Psoas muscle (tissue), 2 donors: ENCODE measurements around a stretch of chr16.

DNA sequence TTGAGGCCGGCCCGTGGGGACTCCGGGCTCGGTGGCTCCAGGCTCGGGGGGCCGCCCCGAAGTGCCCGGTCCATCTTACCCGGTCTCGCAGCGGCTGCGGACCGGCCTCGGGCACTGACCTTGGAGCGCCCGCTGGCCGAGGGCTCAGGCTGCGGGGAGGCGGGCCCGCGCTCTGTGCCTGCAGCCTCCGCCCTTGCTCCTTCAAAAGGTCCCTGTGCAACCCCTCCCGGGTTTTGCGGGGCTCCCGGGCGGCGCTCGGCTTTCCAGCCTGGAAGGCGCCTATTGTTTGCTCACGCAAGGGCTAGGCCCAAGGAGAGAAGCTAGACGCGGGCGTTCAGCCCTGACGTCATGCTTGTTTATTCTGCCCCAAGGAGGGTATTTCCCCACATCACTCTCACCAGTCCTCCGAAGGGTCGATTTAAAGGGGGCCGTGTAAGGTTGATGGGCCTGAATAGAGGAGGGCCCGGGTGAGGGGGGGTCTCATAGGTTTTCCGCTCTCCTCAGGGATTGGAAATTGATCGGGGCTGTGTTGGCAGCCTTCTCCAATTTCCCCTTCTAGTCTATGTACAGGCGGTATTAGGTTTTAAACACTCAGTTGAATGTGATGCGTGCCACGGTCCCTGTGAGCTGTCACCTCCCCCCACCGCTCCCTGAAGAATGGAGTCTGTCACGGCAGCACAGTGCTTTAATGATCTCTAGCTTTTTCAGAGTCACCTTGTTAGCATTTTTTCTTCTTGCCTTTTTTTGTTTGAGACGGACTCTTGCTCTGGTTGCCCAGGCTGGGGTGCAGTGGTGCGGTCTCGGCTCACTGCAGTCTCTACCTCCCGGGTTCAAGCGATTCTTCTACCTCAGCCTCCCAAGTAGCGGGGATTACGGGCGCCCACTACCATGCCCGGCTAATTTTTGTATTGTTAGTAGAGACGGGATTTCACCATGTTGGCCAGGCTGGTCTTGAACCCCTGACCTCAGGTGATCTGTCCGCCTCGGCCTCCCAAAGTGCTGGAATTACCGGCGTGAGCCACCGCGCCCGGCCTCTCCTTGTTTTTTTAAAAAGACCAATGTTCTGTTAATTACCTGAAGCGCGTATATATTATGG lies 744 bp downstream of the COX4I1 start:
- PRO-cap, 2 experiments, result no peak in any of the 2 experiments

DNA sequence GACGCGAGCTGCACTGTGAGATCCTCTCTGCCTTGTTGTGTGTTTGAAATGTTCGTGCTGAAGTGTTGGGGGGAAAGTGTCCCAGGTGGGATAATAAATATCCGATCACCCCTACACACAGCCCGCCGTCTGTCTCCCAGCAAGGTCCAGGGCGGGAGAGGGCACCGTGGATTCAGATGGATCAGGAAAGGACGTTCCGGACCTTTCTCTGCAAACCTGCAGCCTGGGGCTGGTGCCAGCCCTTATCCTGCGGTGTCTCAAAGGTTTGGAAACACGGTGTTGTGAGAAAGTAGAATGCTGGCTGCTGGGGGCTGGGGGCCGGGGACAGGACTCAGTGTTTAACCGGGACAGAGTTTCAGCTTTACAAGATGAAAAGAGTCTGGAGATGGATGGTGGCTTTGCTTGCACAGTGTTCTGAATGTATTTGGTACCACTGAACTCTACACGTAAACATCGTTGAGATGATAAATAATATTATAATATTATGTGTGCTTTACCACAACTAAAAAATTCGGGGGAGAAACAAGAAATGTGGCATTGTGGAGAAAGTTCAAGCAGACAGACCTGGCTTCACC lies 48.9 kb downstream of the COX4I1 start:
- PRO-cap, 2 experiments, result no peak in any of the 2 experiments

DNA sequence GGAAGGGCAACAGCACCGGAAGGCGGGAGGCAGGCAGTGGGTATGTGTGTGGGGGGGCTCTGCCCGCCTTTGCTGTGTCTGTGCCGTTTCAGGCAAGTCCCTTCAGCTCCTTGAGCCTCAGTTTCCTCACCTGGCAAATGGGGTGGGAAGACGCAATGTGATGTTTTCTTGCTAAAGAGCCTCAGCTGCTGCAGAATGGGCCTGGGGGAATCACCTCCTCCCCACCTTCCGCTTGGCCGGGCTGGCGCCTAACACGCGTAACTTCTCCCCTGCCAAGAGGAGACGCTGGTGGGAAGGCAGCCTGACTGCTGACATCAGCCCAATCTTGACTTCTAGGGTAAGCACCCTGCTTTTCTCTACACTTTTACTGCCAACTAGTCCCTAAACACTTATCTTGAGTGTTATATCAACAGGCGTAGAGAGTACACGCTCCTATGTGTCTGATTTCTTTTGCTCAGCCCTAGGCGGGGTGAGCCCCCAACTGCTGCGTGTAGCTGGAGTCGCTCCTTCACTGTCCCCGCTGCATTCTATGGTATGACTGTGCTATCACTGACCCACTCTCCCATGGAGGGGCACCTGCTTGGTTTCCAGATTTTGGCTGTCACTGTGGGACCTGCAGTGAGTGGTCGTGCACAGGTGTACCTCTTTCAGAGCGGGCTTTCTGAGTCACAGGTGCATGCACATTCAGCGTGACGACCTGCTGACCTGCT lies 33.1 kb downstream of the IRF8 start:
- PRO-cap, 2 experiments, result no peak in any of the 2 experiments

DNA sequence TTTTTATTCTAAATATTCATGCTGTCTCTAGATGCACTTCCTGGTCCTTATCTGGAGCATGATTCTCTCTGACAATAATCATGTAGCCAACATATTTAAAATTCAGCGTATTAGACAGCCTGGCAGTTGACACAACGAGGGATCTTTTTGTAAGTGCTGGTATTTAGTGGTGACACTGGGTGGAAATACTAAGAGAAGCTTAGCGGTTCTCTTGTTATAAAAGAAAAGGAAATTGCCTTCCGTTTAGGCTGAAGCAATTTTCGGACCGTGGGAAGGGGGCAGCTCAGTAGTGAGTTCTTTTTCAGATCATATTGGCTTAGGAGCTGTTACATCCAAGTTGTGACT lies 295.5 kb downstream of the IRF8 start:
- PRO-cap, 2 experiments, result no peak in any of the 2 experiments

GRCh38 chr16:86198287-86199200 lies 299.6 kb downstream of the IRF8 start:
- PRO-cap, 2 experiments, result no peak in any of the 2 experiments

DNA sequence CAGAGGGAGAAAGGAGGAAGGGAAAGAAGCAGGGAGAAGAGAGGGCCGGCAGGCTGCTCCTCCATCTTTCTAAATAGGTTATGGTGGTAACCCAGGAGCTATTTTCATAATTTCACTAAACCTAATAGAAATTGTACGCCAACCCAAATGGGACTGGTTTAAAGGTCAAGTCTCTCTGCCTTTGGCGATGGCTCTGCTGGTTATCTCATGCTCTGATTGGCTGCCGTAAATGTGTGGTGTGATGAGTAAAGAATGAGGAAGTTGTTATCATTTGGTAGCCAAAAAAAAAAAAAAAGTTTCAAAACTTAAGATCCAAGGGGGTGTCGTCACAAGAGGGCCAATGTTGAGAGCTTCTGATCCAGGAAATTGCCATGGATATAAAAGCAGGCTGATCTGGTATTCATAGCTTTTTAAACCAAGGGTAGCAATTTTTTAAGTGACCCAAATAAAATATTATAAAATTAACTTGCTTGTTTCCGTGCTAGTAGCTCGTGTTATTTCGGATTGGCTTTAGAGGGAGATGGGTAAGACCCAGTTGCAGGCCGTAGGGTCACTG lies 126.5 kb upstream of the FOXF1 start:
- PRO-cap, 2 experiments, result no peak in any of the 2 experiments

GRCh38 chr16:86493741-86494512 lies 16.4 kb upstream of the FOXF1 start:
- PRO-cap, 2 experiments, result no peak in any of the 2 experiments

DNA sequence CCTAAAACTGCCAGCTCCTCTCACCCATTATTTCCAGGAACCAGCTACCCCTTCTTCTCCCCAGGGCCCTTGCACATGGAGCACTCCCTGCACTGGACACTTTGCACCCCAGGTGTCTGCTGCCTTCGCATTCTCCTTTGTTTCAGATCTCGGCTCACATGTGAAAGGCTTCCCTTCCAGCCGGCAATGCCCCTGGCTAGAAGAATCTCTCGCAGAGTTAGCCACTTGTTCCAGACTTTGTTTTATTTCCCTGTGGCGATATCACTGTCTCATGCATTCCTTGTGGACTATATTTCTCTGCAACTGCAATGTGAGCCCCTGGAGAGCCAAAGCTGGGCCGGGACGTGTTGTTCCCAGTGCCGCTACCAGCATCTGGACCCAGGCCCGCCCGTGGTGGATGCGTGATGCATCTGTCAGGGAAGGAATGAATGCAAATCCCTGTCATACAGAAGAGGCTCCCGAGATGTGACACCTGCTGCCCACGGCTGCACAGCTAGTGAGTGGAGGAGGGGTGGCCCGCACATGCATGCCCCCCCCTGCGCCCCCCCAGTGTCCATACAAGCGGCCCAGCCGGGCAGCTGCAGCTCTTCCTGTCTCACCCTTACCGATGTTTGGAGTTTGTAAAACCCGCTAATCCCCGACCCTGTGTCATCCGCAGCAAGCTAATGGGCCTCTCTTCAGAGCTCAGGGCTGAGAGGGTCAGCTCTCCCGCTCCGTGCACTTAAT lies 91.5 kb downstream of the FOXL1 start:
- PRO-cap, 2 experiments, result no peak in any of the 2 experiments

- PRO-cap, 2 experiments, result no peak in any of the 2 experiments
Measured at GRCh38 chr16:86984790-86985198, 332.4 kb downstream of the C16orf95 start.

DNA sequence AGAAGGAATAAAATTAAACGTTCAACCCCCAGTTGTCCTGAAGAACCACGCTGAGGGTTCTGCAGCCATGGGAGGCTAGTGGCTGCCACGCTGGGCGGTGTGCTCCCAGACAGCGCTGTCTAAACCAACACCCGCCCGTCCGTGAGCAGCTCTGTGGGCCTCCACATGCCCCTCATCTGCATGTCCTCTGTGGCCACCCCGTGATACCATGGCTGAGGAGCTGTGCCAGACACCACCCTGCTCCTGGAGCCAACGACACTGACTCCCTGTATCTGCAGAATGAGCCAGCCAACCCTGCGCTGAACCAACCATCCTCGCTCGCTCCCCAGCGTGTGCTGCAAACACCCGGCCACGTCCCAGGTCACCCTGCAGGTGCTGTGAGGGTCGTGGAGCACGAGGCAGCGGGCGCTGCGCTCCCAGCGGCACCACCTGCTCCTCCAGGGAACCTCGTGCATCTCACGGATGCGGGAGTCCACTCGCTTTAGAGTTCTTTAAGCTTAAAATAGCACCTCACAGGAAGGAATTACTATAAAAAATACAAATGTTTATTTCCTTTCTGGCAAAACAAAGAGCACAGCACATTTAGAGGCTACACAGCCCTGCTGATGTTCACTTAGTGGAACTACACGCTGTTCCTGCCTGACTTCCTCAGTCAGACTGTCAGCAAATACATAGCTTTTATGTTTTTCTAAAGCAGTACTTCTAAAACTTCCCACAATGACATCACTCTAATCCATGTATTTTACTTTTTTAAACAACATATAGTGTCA lies 43.3 kb downstream of the MAP1LC3B start:
- PRO-cap, 2 experiments, result no peak in any of the 2 experiments

DNA sequence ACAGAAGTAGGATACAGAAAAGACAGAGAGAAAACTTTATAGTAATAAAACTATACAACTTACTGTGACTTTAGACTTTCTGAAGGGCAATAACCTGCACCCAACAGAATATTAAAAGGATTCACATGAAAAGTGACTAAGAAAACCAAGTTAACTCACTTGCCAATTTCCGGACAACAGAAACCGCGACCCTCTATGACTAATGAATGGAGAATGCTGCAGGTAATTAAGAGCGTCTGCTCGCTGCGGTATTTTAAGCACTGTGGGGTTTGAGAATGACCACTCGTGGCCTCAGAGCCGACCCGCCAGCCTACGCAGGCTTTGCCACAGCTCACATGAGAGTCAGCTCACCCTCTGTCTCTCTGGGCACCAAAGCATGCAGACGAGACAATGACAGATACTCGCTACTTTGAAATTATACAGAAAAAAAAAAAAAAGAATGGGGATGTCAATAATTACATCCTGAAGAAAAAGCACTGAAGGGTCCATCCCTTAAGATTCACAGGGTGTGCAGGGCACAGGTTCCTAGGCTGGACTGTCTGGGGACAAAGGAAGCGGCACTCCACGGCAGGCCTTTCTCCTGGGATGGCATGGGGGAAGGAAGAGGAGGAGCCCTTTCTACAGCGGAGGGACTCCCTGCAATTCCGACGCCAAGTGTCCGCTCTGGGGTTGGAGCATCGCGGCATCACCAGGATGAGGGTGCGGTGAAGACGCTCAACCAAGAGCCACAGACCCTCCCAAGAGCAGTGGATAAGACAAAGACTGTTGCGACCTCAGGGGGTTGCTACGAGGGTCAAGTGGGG lies 34.9 kb downstream of the ZCCHC14 start:
- PRO-cap, 2 experiments, result no peak in any of the 2 experiments

- PRO-cap, 2 experiments, result no peak in any of the 2 experiments
Measured at GRCh38 chr16:87704763-87705334, 60.9 kb downstream of the KLHDC4 start.

DNA sequence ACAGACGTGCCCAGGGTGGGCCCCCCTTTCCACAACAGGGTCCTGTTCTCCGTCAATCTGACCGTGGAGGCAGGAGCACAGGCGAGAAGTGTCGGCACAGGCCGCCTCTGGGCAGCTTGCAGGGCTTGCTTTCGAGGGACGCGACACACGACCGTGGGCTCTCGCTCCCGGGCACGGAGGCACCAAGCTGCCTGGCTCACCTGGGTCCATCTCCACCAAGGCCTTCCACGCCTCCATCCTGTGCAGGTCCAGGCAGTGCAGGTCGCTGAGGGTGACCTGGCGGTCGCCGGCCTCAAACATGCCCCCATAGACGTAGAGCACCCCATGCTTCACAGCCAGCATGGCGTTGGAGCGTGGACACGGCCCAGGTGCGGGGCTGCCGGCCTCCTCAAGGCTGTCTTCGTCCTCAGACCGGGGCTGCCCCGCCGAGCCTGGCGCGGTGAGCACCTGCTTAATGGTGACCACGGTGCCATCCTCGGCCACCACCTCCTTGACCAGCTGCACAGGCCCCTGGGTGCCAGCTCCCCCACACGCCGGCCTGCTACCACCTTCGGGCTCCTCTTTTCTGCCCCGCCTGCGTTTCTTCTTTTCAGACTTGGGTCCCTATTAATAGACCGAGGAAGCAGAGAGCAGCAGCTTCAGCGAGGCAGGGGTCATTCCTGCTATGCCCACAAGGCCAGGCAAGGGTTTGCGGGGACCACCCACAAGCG lies 56.6 kb downstream of the KLHDC4 start:
- PRO-cap, 2 experiments, result no peak in any of the 2 experiments

- PRO-cap, 2 experiments, result no peak in any of the 2 experiments
Measured at GRCh38 chr16:87725467-87726201, 40.2 kb downstream of the KLHDC4 start.

GRCh38 chr16:87828105-87829078 lies 40.9 kb downstream of the SLC7A5 start:
- PRO-cap, 2 experiments, result no peak in any of the 2 experiments

DNA sequence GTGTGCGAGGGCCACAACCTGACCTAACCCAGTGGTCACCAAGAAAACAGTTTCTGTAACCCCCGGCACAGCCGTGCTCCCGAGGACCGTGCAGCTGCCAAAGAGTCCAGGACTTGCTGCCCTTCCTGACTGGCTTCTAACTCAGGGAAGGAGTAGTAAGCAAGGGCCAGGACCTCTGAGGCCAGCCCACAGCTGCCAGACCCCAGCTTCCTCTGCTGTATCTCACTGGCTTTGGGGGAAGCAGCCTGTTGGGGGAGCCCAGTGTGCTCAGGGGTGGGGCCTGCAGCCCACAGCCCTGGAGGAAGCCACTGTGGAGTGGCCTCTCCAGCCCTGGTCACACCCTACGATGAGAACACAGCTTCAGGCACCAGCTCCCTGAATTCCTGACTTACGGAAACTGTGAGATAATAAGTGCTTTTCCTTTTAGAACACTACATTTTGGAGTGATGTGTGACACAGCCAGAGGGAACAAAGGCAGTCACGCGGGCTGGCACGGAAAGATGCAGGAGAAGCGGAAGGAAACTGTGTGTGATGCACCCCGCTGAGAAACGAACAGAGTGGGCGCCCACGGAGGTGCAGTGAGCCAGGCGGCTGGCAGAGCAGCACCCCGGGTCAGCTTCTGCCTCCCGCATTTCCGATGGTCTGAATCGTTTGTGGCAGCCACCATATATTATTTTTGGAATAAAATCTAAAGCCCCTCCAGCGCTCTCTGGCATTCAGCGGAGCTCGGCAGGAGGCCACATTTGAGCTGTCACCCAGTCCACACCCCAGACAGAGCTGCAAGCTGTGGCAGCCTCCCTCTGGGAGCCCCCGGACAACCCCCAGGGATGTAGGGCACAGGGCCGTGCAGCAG lies 32.1 kb downstream of the SLC7A5 start:
- PRO-cap, 2 experiments, result no peak in any of the 2 experiments

GRCh38 chr16:87838754-87839609 lies 30.3 kb downstream of the SLC7A5 start:
- PRO-cap, 2 experiments, result no peak in any of the 2 experiments

GRCh38 chr16:87846909-87847325 lies 22.4 kb downstream of the SLC7A5 start:
- PRO-cap, 2 experiments, result no peak in any of the 2 experiments

- PRO-cap, 2 experiments, result no peak in any of the 2 experiments
Measured at GRCh38 chr16:87848025-87848692, 21.1 kb downstream of the SLC7A5 start.

- PRO-cap, 2 experiments, result peak in 1 of 2 experiments; most common minus-strand start chr16:87851146 (in 1)
Measured at GRCh38 chr16:87850512-87851242, 18.6 kb downstream of the SLC7A5 start.